ENCODE results near the gene DEPDC1.

- PRO-cap = no peak
These were observed 107.2 kb downstream of the LEPR start for GRCh38 chr1:65527526-65528281.

DNA sequence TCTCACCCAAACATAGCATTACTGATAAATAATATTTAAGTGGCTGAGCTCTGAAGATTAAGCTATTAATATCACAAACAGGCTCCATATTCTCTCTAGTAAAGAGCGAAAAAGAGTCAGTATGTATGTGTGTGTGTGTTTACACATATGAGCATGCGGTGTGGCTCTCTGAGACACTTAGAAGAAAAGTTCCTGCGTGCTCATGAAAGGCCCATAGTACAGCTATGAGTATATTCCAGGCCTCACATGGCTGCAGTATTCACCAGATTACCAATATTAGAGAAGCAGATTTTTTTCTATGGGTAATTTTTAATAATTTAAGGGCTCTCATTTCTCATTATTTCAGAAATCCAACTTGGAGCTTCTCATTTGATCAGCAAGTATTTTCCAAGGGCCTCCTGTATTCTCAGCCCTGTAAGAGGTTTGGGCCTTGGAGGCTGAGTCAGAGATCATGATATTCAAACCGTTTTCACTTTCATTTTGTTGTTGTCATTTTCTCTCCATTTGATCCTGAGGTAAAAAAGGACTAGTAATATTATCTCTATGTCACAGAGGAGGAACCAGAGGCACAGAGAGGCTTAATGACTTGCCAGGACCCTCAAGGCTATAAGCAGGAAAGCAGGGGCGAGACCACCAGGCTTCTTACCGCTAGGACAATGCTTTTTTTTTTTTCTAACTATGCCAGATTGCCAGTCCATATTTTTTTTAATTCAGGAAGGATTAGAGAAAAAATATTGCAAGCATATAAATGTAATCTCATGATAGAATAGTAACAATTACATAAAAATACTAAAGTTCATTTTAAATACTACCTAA lies 232.8 kb upstream of the SGIP1 start:
- PRO-cap = no peak

DNA sequence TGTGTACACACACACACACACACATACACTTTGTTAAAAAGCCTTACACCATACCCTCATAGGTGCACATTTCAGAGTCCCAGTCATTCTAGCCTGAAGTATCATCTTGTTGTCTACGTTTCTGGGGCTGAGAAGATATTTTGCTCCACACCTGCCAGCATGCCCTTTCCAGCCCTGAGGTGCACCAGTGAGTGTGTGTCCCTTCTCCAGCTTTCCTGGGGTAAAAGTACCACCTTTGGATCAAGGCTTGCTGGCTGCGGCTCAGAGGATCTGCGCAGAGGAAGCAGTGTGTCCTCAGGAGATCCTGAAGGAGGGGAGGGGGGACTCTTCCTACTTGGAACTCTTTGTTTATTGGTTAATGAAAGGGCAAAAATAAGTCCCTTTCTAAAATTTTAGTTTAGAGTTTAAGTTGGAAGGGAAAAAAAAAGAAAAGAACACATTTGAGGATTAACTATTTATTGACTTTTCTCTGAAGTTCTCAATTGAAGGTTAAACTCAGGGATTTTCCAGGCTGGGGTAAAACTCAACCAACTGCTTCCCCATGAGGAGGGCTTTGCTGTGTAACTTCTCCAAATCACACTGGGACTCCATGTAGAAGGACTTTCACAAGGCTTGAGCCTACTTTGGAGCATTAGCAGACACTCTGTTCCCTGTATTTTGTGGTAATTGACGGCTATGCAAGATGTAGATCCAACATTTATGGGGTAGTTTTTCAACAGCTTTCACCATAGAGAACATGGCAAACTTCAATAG lies 200.3 kb upstream of the SGIP1 start:
- PRO-cap = no peak

DNA sequence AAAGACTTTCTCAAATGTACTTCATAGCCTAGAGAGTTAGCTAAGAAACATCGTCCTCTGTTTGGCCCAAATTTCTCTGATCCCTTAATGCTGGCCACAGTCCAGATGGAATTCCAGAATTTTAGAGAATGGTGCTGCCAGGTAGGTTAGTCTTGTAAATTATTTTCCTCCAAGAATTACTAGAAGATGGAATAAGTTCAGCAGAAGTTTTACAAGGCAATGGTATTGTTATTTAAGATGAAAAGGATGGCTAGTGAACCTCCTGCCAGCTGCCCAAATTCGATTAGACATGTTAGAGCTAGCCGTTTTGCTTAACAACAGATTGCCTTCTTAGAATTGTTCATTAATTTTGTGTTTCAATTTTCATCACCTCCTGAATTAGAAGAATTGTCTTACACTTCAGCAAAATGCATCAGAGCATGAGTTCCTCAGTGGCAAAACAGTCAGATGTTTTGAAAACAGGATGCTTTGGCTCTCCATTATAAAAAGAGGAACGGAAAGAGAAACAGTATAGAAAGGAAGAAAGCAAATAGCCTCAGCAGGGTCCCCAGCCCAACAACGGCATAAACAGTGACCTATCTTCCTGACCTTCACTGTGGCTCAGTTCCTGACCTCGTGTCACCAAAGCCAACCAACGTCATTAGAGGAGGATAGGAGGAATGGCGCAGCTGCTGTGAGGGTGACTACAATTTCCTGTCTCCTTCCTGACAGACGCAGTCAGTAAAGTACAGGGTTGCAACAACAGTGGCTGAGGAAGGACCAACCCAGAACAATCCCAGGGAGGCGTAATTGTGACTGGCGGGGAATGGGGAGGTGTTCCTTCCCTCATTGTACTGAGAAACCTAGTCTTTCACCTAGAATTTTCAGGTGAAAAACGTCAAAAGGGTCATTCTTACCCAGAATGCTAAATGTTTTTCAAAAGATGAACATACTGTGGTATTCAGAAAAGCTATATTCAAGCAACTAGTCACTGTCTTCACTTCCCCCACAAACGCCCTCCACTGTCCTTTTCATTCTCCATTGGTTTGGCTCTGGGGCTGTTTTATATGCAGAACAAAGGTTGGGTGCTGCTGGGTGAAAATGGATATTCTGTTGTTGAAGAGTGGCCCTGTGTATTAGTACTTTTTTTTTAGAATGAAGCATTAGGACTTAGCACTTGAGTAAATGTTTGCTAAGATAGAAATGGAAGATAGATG lies 198.0 kb upstream of the SGIP1 start:
- PRO-cap = no peak

DNA sequence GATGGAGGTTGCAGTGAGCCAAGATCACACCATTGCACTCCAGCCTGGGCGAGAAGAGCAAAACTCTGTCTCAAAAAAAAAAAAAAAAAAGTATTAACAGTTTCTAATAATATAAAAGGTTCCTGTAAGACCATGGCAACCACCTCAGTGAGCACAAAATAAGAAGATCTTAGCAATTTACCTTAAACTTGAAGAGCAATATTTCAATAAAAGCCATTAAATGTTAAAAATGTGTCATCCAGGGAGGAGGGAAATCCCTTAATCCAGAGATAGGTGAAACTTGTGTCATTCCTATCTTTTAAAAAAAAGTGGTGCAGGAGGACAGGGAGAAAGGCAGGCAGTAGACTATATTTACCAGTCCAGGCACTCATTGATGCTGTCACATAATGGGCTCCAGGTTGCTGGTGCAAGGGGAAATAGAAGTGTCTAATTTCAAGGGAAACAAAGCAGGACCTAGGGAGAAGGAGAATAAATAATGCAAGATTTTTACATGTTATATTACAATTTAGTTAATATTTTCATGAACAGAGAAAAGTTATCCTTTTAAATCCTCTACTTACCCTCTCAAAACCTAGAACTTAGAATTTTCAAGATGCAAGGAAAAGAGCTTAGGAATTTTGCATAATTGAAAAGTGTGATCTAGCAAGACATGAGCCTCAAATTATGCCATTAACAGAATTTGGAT lies 175.2 kb upstream of the SGIP1 start:
- PRO-cap = no peak

- PRO-cap = no peak
These were observed 166.3 kb upstream of the SGIP1 start for GRCh38 chr1:66367572-66368109.

- PRO-cap = no peak
These were observed 88.4 kb upstream of the SGIP1 start for GRCh38 chr1:66445334-66446118.

DNA sequence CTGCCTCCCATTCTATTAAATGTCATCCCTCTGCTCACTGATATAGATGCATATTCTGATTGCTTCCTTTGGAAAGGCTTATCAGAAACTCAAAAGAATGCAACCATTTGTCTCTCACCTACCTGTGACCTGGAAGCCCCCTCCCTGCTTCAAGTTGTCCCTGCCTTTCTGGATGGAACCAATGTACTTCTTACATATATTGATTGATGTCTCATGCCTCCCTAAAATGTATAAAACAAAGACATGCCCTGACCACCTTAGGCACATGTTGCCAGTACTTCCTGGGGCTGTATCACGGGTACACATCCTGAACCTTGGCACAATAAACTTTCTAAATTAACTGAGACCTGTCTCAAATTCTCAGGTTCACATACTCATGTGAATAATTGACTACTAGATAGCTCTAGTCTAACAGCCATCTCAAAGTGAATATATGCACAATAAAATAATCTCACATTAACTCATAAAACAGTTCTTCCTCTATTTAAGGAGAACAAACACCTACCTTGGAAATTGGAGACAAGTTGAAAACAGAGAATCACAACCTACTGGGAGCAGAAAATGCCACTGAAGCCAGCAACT lies 5.7 kb downstream of the DNAI4 start:
- PRO-cap = no peak

- PRO-cap = bidirectional peak, plus-strand start at chr1:66930379, minus-strand start at chr1:66930039; bidirectional peak, plus-strand start at chr1:66930568, minus-strand start at chr1:66930534
These were observed 5.7 kb downstream of the MIER1 start for GRCh38 chr1:66930128-66931319.

- PRO-cap = no peak
These were observed 692 bp downstream of the SERBP1 start for GRCh38 chr1:67429472-67429947.

GRCh38 chr1:67479817-67480016 lies 49.5 kb upstream of the SERBP1 start:
- PRO-cap = no peak

GRCh38 chr1:67684733-67685103 lies 283 bp upstream of the GADD45A start:
- PRO-cap = bidirectional peak, plus-strand start at chr1:67685200, minus-strand start at chr1:67684911

- PRO-cap = bidirectional peak, plus-strand start at chr1:67686936, minus-strand start at chr1:67686880
These were observed 1.5 kb downstream of the GADD45A start for GRCh38 chr1:67686201-67687295.

- PRO-cap = no peak
These were observed 38.6 kb downstream of the GADD45A start for GRCh38 chr1:67723472-67724133.

DNA sequence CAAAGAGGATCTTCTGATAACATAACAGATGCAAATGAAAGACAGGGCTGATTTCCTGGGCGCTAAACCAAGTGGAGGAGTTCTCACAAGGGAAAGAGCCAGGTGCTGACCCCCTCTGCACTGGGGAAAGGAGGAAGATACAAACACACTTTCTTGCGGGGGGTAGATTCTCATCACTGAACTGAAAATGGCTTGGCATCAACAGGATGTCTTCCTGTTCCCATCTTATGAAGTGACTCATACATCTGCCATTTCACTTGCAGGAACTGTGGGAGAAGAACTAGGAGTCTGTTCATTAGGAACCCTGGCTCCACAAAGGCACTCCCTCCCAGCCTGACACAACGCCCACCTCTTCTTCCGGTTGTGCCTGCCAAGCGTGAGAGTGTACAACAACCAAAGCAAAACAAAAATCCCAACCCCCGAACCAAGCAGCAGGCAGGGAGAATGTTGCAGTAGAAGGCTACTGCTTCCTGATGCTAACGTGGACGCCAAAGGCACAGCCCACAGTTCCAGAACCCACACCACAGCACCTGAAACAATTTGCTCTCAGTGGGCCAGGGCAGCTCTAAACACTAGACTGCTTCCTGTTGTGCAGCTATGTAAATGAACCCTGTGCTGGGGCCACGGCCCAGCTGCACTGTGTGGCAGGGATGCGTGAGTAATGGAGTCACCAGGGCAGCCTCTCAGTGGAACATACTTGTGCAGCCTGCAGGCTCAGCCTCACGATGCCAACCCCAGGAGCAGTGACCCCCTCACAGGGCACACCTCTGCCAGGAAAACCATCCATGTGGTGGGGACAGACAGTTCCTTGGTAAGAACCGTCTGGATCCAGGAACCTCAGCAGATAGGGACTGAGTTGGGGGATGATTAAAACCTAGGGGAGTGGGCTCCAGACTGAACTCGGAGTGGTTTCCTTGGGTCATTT lies 51.2 kb downstream of the GADD45A start:
- PRO-cap = no peak

GRCh38 chr1:68193800-68194216 lies 38.5 kb downstream of the WLS start:
- PRO-cap = no peak

DNA sequence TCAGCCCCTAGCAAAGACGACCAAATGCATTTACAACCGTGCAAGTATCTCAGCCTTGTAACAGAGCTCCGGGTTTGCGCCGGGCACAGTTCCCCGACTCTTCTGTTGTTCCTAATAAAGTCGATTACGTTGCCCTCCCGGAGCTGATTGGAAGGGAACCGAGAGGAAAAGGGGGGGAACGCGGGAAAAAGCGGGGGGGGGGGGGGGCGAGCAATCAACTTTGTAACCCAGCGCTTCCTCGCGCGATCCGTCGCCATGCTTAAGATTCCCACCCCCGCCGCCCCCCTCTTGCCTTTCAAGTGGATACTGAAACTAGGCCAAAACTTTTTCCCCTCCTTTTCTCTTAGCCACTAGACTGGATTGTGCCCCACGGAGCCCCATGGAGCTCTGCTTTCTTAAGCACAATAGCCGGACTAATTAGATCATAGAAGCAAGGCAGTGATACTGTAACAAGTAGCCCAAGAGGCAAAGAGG lies 620 bp downstream of the WLS start:
- PRO-cap = no peak

- PRO-cap = bidirectional peak, plus-strand start at chr1:68496695, minus-strand start at chr1:68496613; bidirectional peak, plus-strand start at chr1:68497328, minus-strand start at chr1:68497046
These were observed at the start of gene DEPDC1 for GRCh38 chr1:68496212-68497628. Gene DEPDC1, minus strand, starts transcription at chr1:68497082.

- PRO-cap = no peak
These were observed 1.7 kb downstream of the LRRC7 start for GRCh38 chr1:69569235-69570087.

GRCh38 chr1:70338699-70339252 lies 15.7 kb downstream of the ANKRD13C start:
- PRO-cap = no peak

All from LUHMES (cell line).